T-cell (primary cell): ENCODE measurements around the genes SUSD1 and ALAD.

DNA sequence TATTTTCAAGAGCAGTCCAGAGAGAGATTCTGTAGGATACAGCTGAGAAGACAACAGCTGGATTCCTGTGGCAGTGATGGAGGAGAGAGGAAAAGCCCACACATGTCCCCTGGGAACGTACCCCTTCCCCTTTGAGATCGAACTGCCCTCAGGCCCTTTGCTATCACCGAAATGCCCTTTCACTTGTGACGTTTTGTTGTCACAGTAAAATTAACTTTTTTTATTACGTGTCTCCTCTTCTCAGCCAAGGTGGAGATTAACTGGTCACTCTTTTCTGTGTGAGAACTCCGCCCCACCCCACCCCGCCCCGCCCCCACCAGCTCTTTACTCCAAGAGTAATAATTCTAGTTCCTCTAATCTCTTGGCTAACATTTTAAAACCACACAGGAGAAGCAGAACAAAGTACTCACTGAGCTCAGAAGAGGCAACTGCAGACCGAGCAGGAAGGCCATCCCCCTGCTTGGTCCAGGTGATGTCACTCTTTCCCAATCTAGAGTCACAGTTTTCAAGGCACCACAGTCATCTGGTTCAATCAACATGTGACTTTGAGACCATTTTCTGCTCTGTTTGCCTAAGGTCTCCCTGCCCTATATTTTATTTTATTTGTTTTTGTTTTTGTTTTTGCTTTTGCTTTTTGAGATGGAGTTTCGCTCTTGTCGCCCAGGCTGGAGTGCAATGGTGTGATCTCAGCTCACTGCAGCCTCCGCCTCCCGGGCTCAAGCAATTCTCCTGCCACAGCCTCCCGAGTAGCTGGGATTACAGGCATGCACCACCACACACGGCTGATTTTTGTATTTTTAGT lies 105.5 kb downstream of the SUSD1 start:
- PRO-cap, 7 experiments, result no peak in any of the 7 experiments

- PRO-cap, 7 experiments, result no peak in any of the 7 experiments
These were observed 56.1 kb downstream of the SUSD1 start for GRCh38 chr9:112119031-112119322.

- PRO-cap, 7 experiments, result peak in 7 of 7 experiments; most common plus-strand start chr9:112175327 (in 3); most common minus-strand start chr9:112175272 (in 7)
These were observed at the start of gene SUSD1 for GRCh38 chr9:112174955-112175596. TSS of gene SUSD1 (minus strand) at chr9:112175297.

- PRO-cap, 7 experiments, result no peak in any of the 7 experiments
These were observed 45.1 kb upstream of the SUSD1 start for GRCh38 chr9:112219960-112220841.

GRCh38 chr9:112581853-112582931 lies 95.6 kb downstream of the KIAA1958 start:
- PRO-cap, 7 experiments, result no peak in any of the 7 experiments

- PRO-cap, 7 experiments, result no peak in any of the 7 experiments
These were observed 12.9 kb upstream of the SNX30 start for GRCh38 chr9:112737667-112738146.

- PRO-cap, 7 experiments, result no peak in any of the 7 experiments
These were observed 421 bp downstream of the PRPF4 start for GRCh38 chr9:113275891-113276267.

DNA sequence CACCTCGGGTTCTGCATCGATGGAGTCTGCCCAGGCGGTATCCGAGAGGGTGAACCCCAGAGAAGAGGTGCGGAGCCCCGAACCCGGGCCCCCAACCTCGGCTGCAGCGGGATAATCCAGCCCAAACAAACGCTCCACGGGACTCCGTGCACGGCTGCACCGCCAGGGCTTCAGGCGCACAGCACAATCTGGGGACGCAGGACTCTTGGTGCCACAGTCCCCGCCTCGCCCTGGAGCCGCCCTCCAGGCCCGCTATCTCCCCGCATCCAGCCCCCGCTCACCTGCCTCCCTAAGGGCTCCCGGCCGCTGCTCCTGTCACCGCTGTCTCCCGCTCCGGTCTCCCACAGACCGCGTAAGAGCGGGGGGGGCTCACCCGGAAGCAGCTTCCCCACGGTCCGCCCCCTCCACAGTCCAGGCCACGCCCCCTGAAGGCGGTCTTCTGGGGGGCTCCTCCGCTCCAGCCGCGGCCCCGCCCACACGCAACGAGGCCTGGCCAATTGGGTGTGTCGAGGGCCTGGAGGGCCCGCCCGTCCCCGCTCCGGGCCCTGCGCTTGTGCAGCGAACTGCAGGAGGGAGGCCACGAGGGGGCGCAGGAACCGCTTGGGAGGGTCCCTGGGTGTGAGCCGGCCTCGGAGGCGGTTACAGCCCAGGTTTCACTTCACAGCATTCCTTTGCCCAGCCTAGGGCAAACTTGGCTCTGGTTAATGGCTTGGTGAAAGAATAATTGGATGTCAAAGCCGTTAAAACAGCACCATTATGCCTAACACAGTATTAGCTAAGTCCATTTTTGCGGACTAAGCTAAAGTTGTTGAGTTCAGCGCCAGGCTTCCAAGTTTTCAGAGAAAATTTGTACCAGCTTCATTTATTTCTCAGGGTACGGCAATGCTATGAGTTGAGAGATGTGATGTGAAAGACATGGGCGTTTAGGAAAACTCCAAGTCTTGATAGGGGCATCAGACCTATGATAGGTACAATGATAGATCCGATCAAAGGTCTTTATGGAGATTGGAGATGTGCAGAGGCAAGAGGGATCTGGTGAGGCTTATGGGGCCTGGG lies at the start of gene ALAD:
Gene ALAD, minus strand, starts transcription at position 354 of the 1,056 bp plus-strand sequence.
- PRO-cap, 7 experiments, result peak in 7 of 7 experiments; most common plus-strand start position 580 of the sequence (in 2); most common minus-strand start position 354 of the sequence (in 4)

- PRO-cap, 7 experiments, result no peak in any of the 7 experiments
These were observed 374 bp downstream of the C9orf43 start for GRCh38 chr9:113411031-113411211.

DNA sequence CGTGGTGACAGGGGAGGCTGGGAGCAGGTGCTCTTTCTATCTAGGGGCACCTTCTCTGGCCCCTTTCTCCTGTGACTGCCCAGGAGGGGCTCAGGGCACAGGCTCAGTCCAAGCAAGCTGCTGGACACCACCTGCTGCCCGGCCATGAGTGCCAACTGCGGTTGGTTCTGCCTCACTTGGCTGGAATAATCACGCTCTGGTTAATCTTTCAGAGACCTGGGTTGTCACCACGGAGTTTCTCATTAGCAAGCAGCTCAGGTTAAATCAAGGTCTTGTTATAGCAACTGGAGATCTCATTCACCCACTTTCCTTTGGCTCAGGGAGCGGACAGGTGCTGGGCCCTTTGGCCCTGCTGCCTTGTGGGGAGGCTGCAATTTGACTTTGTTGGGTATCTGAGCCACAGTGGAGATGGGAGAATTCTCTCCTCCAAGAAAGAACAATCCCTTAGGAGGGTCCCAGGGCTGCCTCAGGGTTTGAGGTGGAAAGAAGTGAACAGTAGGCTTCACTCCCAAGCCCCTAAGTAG lies 487 bp downstream of the RGS3 start:
- PRO-cap, 7 experiments, result no peak in any of the 7 experiments

DNA sequence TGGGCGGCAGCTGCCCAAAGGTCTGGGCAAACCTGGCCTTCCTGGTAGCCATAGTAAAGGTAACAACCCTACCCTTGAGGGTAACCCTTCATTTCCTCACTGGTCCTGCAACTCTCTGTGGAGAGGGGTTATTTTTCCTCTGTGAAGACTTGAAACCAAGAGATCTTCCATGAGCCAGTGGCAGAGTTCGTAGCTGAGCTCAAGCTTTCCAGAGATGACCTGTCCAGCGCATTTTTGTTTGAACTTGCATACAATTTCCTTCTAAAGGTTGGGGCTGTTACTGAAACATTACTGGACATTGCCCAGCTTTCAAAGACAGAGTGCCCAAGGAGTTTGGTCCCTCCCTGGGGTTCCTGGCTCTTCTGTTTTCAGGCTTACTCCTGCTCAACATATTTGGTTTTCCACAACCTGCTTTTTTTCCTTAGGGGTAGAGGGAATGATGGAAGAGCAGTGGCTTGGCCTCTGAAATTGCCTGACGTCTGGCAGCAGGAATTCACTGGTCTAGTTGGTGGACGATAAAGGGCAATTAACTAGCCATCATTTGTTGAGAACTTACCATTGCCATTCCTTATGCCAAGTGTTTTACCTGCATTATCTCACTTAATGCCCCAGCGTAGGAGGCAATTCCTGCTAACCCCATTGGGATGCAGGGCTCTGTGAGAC lies 1.1 kb downstream of the RGS3 start:
- PRO-cap, 7 experiments, result no peak in any of the 7 experiments

DNA sequence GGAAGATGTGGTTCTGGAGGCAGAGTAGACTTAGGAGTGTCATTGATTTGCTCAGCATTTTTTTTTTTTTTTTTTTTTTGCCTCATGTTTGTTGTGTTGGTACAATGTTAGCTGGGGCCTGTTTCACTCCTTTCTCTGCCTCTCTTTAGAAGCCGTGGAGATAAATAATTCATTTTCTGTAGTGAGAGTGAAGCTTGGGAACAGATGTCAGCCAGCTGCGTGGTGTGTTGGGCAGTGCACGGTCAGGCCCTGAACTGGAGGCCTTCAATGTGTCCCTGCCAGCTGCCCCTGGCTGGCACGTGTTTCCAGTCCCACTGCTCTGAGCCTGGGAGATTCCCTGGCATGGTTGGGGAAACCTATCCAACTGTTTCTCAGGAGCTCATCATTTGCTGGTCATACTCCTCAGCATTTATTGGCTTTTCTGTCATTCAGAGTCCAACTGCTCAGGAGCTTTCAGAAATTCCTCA lies 5.5 kb downstream of the RGS3 start:
- PRO-cap, 7 experiments, result no peak in any of the 7 experiments

GRCh38 chr9:113488166-113489013 lies 24.9 kb downstream of the RGS3 start:
- PRO-cap, 7 experiments, result no peak in any of the 7 experiments

DNA sequence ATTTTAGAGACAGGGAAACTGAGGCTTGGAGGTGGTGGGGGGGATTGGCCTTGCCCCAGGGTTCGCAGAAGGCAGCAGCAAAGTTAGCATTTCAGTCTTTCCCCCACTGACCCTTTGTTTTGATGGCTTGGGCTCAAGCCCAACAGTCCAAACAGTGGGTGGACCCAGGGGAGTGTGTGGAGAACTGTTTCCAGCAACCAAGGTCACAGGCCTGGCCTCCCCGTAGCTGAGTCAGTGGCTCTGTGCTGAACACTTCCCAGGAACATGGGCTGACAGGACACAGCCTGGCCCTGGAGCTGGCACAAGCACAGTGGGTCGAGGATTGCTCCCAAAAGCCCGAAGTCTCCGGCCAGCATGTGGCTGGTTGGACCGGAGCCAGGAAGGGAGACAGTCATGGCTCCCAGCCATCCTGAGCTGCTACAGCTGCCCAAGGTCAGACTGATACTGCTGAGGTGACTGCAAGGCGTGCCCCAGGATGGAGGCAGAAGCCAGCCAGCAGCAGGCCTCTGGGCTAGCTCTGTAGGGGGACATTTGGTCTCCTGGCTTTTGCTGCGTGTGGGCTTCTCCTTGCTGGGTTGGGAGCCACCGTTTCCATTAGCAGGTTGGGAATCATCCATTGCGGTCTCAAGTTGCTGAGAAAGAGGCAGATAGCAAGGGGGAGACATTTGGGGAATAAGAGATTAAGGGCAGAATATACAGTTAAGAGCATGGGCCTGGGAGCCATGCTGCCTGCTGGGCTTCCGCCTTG lies 95.6 kb downstream of the RGS3 start:
- PRO-cap, 7 experiments, result no peak in any of the 7 experiments

DNA sequence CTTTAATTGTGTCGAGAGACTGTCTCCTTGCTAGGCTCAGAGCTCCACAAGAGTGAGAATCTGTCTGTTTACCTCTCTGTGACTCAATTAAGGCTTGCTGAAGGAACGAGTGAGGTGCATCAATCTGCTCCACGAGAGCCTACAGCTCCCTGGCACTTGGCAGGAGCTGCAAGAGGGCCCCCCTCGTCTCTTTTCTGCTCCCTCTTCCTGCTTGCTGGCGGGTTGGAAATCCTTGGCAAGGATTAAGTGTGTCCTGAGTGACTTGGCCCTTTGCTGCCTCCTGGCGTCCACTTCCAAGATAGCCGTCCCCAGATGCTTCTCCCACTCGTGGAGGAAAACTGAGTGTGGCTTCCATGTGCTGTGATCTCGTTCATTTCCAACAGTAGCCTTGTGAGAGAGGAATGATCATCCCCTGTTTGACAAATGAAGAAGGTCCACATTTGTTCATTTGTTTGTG lies 191.8 kb downstream of the RGS3 start:
- PRO-cap, 7 experiments, result no peak in any of the 7 experiments

DNA sequence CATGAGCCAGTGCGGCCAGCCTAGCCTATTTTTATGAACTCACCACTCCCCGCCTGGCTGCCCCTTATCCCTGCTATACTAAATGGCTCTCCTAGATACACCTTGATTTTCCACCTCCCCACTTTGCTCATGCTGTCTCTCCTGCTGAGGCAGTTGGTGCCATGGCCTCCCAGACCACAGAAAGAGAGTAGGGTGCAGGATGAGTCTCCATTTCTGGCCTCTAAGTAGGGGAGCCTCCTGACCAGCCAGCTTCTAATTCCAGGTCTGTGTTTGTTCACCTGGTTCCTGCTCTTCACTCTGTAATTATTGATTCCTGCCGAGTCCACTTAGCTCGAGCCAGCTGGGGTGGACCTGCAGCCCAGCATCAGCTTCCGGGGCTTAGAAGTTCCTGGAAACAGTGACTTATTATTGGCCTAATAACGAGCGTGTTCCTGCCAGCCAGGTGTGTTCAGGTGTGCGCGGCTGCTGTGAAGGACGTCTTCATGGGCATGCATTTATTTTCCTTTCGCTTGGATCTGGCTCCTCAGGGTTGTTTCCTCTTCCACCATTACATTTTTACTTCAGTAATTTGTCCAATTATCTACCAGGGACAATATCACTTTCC lies 34.1 kb downstream of the ZNF618 start:
- PRO-cap, 7 experiments, result no peak in any of the 7 experiments

GRCh38 chr9:114112327-114112952 lies 13.3 kb upstream of the KIF12 start:
- PRO-cap, 7 experiments, result no peak in any of the 7 experiments

DNA sequence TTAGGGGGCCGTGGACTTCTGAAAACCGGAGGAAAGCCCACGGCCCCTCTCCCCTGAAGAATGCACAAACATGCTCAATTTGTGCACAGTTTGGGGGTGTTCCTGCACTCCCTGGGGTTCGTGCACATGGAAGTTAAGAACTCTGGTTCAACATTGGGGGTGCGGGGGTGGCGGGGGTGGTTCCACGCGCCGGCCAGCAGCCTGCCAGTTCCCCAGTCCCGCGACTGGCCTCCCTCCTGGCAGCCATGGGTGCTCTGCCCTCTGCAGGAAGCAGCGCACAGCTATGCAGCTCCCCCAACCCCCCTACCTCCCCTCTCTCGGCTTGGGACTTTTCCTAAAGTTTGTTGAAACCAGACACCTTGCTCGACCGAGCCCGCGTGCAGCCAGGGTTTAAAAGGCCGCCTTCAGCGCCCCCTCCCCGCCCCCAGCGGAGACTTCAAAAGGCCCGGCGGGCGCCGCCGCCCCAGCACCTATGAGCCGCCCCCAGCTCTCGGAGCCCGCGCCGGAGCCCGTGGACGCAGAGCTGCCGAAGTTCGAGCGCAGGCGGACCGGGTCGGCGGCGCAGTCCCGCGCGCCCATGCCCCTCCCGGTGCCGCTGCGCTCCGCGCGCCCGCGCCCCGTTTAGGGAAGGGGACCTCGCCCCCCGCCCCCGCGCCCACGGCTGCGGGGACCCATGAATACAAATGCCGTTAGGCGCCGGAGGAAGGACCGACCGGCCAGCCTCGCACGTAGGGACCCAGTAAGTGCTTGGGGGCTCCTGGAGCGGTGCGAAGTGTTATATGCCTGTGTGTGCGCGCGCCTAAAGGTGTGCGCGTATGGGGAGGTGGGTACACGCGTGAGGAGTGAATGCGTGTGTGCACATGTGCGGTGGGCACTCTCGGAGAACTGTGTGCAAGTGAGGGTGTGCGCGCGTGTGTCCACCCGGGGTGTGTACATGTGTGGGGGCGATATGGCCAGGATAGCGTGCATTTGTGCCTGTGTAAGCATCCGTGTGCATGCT lies 1.4 kb upstream of the COL27A1 start:
- PRO-cap, 7 experiments, result no peak in any of the 7 experiments

GRCh38 chr9:114177594-114178129 lies 22.3 kb downstream of the COL27A1 start:
- PRO-cap, 7 experiments, result no peak in any of the 7 experiments

DNA sequence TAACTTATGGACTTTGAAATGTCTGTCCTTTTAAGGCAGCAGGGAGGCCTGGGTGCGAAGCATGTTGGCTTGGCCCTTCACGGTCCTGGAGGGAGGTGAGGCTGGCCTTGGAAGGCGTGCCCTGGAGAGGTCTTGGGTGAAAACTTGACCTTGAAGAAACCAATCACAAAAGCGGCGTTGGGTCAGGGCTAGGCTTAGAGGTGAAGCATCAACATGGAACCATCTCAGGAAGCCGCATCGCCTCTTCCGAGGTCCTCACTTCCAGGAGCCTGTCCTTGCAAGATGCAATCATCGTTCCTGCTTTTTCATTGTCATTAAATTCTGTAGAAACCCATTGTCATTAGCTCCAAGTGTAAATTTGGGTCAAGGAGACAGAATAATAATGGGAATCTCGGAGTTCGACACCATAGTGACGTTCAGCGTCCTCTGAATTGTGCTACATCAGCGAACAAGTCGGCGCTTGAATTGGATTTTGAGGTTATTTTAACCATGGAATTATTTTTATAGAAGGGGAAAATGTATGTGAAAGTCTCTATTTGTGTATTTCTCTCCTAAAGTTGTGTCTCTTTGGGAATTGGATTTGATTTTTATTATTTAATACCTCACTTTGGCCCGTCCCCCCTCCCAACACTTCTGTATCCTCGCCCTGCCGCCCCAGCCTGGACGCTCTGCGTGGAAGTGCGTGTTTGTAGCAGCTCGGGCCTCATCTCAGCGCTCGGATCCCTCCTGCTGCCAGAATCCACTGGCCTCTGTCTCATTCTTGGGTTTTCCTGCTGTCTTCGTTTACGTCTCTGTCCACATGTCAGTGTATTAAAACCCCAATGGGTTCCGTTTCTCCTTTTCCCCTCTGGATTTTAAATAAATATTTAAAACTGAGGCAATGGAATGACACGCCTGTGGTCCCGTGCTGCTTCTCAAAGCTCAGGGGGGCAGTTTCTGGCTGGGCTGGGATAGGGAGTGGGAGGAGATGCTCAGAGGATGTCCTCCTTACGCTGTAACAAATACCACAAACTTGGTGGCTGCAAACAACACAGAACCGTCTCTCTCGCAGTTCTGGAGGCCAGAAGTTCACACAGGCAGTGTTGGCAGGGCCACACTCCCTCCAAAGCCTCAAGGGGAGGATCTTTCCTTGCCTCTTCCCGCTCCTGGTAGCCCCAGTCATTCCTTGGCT lies 10.9 kb upstream of the ORM1 start:
- PRO-cap, 7 experiments, result no peak in any of the 7 experiments